Measurements from ENCODE around the gene PIEZO1.

- RRBS = no CpG with 5 or more reads among the region's 17 CpGs
These were observed 12.1 kb downstream of the BANP start for GRCh38 chr16:87963166-87963861.

GRCh38 chr16:88013727-88014497 lies 62.7 kb downstream of the BANP start:
- RRBS = no CpG with 5 or more reads among the region's 14 CpGs

- RRBS = no CpG with 5 or more reads among the region's 18 CpGs
These were observed 92.9 kb downstream of the BANP start for GRCh38 chr16:88043999-88044635.

- RRBS = no CpG with 5 or more reads among the region's 25 CpGs
These were observed 126.1 kb downstream of the BANP start for GRCh38 chr16:88077185-88077942.

DNA sequence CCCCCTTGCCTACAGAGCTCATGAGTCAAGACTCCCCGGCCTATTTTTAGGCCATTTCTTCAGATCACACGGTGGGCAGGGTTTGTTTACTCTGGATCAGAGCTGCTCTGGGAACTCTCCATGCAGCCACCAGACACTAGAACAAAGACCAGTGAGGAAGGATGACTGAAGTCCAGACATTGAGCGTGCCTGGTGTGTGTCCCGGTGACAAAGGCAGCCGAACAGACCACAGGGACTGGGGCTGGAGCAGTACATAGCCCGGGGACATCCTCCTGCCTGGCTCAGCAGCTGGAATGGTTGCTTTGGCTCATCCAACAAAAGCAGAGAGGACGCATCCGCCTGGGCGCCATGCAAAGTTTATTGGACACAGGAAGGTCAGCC lies 137.1 kb upstream of the ZNF469 start:
- RRBS = 2% methylated on average over 2 of the region's 9 CpGs

DNA sequence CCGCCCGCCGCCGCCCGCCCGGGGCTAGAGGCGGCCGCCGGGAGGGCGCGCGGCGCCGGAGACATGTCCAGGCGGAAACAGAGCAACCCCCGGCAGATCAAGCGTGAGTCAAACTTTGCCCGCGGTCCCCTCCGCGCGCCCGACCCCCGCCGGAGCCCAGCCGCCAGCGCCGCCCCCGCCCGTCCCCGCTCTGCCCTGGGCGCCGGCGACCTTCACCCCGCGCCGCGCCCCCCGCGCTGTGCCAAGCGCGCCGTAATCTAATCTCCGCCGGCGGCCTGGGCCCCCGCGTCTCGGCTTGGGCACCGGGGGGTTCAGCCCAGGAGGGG lies 459 bp downstream of the ZFPM1 start:
- RRBS = under 1% methylated on average over 35 of the region's 50 CpGs

DNA sequence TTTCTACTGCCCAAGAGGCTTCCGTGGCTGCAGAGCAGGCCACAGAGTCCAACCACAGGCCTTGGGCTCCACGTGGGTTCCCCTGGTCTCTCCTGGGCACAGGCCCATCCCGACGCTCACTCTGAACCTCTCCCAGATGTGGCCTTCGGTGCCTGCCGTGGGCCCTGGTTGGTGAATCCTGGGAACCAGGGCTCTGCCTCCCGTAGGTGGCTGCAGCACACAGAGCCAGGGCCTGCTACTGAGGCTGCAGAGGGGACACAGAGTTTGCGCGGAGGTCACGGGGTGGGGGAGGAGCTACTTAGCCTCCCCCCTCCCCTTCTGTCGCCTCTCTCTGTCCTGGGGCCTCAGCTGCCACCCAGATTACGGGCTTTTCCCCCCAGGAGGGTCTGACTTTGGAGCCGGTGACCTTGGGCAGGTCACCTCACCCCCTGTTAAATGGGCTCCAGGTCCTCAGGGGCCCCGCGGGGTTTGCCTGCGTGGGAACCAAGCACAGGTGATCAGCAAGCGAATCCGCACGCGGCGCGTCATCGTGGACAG lies 55.4 kb downstream of the ZFPM1 start:
- RRBS = no CpG with 5 or more reads among the region's 23 CpGs

DNA sequence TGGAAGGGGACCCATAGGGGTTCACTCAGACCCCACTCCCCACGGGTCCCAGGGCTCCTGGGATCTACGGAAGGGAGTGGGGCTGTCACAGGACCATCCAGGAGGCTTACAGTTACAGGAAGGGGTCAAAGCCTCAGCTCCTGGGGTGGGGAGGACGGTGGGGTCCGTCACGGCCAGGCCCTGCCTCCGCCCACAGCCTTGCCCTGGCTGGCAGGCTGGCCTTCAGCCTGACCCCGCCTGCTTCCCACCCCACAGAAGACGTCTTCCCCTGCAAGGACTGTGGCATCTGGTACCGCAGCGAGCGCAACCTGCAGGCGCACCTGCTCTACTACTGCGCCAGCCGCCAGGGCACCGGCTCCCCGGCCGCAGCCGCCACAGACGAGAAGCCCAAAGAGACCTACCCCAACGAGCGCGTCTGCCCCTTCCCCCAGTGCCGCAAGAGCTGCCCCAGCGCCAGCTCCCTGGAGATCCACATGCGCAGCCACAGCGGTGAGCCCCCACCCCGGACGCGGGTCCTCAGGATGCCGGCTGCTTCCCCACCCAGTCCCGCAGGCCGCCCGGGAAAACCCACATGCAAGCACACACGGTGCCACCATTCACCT lies 38.4 kb upstream of the ZC3H18 start:
- RRBS = 62% methylated on average over 2 of the region's 34 CpGs

DNA sequence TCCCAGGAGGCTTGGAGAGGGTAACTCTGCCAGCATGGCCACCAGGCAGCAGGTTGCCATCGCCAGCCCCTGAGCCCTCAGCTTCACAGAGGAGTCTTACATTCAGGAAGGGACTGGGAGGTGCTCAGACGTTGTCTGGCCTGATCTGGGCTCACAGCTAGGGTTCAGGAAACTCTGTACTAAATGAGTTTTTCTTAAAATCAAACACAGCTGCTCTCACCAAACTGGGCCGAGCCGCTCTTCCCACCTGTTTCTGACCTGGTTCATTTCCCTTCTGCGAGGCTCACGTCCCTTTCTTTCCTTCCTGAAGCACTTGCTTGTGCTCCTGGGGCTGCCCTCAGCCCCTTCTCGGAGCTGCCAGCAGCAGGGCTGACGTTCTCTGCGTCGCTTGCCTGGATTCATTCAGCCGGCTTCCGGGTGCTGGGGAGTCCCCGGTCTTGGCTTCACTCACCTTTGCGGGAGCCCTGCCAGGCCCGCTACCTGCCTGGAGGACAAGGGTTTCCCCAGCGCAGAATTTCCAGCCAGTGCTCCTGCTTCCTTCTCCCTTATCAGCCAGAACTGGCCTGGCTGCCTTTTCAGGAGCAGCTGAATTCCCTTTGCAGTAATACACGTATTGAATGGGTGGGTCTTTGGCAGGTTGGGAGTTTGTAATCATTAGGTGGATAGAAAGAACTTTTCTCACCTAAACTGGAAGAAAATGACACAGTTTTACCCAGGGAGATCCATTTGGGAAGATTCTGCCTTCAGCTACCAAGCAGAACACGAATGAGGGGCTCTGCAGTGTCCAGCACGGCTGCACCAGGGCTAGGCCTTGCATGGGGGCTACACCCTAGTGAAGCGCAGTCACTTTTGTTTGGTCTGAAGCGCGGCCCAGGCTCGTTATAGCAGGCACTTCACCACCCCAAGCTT lies 22.1 kb upstream of the IL17C start:
- RRBS = no CpG with 5 or more reads among the region's 23 CpGs

GRCh38 chr16:88617188-88617794 lies 21.1 kb upstream of the IL17C start:
- RRBS = no CpG with 5 or more reads among the region's 20 CpGs

DNA sequence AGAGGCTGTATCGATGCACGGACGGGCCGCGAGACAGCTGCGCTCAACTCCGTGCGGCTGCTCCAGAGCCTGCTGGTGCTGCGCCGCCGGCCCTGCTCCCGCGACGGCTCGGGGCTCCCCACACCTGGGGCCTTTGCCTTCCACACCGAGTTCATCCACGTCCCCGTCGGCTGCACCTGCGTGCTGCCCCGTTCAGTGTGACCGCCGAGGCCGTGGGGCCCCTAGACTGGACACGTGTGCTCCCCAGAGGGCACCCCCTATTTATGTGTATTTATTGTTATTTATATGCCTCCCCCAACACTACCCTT lies 1.5 kb downstream of the IL17C start:
- RRBS = no CpG with 5 or more reads among the region's 25 CpGs

GRCh38 chr16:88650140-88650556 lies 705 bp downstream of the CYBA start:
- RRBS = no CpG with 5 or more reads among the region's 11 CpGs

- RRBS = no CpG with 5 or more reads among the region's 36 CpGs
These were observed 4.1 kb downstream of the MVD start for GRCh38 chr16:88658589-88659368.

DNA sequence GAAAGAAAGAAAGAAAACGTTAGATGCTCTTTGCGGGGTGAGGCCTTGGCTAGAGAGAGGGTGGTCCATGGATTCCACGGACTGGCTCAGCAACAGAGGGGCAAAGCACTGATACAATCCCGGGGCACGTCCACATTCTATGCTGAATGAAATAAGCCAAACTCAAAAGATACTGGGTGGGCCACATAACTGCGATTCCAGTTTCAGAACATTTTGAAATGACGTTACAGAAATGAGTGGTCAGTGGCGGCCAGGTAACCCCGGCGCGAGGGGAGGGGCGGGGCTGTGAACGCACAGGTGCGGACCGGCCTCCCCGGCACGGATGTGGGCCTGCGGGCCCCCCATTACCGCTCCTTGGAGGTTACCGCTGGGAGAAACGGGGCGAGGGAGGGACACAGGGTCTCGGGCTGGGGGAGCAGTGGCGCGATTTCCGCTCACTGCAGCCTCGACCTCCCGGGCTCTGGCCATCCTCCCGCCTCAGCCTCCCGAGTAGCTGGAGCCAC lies 660 bp downstream of the MVD start:
- RRBS = 5% methylated on average over 7 of the region's 30 CpGs

DNA sequence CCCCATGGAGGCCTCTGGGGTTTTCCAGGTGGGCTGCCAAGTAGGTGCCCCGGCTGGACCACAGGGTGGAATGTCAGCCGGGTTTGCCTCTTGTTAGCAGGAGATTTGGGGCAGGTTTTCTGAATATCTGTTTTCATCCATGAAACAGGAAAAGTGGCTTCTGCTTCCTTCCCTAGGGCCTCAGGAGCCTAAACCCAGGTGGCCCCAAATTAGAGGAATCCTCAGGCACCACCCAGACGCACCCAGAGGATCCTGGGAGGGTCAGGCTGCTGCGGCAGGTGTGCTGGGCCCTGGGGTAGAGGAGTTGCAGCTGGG lies 6.8 kb upstream of the SNAI3 start:
- RRBS = no CpG with 5 or more reads among the region's 4 CpGs

DNA sequence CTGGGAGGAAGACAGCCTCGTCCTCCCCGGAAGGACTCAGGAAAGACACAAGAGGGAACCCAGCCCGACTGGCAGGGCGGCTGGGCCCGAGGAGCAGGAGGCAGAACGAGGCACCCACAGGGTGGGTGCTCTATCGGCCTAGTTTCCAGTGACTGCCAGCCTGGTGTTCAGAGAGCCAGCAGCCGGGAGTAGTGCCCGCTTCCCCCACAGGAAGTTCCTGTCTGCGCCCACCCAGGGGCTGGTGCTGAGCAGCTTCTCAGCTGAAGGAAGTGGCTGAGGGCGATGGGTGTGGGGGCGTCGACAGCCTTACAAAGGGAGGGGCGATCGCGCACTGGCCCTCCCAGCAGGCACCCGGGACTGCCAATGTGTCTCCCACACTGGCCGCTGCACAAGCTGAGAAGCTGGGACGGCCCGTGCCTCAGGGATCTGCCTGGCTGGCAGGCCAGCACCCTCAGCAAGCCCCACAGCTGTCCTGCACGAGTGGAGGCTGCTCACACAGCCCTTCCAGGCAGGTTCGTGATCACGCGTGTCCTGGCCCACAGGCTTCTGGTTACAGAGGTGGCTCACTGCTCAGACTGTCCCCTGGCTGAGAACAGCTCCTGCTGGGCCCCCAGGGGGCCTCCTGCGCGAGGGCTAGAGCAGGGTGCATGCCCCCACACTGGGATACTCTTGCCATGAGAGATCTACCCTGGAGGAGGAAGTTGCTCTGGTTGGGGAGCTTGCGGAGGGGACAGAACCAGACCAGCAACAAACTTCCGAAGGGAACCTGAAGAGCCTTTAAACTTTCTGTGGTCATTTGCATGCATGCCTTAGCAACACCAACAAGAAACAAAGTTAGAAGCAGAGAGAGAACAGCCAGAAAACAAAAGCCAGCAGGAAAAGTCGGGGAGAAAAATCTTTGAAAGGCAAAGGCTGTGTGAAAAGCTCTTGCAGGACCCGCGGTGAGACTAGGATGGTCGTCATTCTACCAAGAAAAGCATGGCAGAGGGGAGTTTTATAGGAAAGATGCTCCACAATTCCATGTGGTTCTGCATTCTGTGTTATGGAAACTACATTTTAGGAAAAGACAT lies 2.4 kb downstream of the RNF166 start:
- RRBS = no CpG with 5 or more reads among the region's 32 CpGs

DNA sequence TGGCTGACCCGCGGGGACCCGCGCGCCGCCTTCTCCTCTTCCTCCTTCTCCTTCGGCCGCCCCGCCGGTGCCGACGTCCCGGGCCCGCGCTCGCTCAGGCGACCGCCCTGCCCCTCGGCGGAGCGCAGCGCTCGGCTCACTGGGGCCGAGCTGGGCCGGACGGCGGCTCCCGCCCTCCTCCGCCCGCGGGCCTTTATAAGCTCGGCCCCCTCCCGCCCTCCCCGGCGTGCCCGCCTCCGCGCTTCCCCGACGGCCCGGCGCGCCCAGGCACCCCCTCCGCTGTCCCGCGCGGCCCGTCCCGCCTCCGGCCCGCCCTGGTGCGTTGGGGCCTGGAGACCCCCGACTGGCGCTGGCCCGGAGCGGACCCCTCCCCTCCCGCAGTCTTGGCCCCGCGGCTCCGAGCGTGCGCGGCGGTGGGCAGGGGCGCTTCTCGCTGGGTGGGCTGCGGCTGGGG lies at the start of gene PIEZO1:
Gene PIEZO1, minus strand, starts transcription at position 171 of the 454 bp plus-strand sequence.
- RRBS = 2% methylated on average over 41 of the region's 67 CpGs

GRCh38 chr16:88790300-88790940 lies 5.4 kb upstream of the PIEZO1 start:
- RRBS = no CpG with 5 or more reads among the region's 18 CpGs

DNA sequence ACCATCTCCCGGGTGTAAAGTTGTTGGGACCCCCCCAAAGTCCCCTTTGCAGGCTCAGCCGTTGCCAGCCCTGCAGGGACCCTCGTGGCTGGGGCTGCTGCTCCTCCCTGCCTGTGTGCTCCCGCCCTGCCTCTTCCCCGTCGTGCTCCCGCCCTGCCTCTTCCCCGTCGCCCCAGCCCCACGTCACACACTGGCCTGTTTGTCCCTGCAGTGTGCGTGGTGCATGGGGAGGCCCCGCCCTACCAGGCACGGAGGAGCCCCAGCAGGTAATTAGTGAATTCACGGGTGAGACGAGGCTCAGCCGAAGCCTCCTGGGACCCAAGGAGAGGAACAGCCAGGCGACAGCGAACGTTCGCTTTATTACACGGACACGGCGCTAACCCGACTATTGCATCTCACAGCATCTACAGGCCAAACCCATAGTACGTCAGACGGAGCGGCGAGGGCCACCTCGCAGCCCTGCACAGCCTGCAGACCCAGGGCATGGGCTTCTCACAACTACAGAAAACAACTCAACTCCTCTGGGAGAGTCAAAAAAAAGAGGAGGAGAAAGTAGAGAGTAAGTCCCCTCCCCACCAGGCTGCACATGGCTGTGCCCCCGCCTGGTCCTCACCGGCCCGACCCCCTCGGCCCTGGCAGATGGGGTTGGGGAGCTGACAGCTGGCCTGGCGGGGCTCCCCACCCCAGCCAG lies 4.2 kb upstream of the PABPN1L start:
- RRBS = no CpG with 5 or more reads among the region's 34 CpGs

GRCh38 chr16:88881124-88881972 lies 14.9 kb upstream of the PABPN1L start:
- RRBS = 47% methylated on average over 4 of the region's 57 CpGs